ENCODE measurements around the genes POLR3B and RIC8B.

DNA sequence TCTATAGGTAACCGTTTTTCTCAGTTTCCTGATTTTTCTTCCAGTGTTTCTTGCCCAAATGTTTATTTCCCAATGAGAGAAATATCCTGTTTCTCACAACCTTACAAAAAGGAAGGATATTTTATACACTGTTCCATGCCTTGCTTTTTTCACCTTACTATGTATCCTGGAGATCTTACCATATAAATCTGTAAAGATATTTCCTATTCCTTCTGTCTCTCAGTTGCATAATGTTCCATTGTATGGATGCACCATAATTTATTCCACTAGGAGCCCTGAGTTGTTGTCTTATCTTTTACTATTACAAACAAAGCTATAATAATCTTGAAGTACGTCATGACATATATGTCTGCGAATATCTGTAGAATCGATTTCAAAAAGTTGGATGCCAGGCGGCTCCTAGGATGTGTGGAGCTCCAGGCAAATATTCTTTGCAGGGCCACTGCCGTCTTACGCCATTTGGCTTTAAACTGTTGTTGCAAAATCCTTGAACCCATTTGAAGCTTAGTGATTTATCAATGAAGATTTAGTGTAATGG is 163.2 kb downstream of the SLC41A2 start:
- PRO-cap = no peak

- PRO-cap = no peak
Measured at GRCh38 chr12:104896648-104897008, 61.5 kb downstream of the SLC41A2 start.

DNA sequence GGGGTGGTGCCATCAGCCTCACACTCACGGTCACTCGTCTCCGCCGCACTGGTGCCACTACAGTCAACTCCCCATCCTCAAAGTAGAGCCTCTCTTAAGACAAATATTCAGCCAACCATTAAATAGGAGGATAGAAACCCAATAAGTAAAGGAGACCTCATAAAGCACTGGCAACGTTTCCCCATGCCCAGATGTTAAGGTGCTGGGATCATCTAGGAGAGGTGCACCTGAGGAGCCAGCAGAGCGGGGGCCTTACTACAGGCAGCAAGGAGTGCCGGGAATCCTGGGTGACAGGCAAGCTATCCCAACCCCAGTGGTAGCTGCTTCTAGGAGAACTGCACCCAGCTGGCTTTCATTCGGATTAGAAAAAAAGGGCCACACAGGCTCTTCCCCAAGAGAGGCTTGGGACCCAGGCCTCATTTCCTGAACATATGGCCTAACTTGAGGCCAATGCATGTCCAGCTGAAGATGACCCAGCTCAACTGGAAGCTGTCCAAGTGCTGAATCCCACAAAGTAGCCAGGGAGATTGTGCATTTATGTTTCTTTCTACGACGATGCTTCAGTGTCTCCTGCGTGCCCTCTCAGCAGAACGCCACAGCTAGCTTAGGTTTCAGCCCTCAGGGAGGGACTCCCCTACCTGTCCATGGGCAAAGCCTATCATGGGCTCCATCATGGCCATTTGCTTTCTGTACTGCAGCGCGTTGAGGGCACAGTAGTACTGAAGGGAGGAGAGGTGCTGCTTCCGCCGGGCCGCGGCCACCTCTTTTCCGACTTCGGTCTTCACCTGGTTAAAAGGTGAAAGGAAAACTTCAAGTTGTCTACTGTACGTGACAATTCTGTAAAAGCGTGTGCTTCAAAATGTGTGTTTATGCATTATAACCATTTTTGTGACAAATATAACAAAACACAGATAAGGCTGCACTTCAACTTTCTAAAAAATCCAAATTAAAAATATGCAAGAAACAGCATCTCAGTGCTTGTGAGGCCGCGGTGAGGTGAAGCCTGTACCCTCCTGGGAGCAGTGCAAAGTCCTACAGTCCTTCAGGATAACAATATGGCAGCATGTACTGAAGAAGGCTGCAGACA is 29.2 kb downstream of the APPL2 start:
- PRO-cap = no peak

- PRO-cap = no peak
Measured at GRCh38 chr12:105321041-105321499, 9.4 kb upstream of the C12orf75 start.

DNA sequence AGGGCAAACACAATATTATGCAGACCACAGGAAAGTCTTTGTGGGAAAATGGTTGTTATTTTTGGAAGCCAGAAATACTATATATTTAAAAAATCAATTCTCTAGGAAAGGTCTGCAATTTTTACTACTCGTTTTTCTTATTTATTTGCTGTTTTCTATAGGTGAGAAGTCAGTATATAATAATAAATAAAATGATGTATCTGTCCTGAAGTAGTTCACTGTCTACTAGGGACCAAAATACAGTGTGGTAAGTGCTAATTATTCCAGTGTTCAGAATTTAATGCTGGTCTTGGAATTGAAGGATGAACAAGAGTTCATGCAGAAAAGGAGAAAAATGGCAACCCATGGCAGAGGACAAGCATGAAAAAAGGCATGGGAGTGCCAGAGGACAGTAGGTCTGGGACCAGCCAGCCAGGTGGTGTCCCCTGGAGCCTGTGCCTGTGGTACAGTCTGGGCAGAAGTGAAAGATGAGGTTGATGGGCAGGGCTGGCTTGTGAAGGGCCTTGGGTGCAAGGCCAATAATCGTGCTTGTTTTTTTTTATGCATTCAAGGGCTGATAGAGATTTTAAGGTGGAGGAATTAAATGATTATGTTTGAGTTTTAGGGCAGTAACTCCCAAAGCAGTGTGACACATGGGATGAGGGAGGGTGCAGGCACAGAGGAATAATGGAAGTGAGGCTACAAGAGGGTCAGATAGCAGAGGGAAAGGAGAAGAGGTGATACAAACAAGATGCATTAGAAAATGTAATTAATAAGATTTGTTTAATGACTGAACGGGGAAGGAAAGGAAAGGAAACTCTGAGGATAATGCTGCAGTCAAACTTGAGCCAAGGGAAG is 21.0 kb downstream of the C12orf75 start:
- PRO-cap = no peak

GRCh38 chr12:105443967-105444436 is 113.5 kb downstream of the C12orf75 start:
- PRO-cap = no peak

DNA sequence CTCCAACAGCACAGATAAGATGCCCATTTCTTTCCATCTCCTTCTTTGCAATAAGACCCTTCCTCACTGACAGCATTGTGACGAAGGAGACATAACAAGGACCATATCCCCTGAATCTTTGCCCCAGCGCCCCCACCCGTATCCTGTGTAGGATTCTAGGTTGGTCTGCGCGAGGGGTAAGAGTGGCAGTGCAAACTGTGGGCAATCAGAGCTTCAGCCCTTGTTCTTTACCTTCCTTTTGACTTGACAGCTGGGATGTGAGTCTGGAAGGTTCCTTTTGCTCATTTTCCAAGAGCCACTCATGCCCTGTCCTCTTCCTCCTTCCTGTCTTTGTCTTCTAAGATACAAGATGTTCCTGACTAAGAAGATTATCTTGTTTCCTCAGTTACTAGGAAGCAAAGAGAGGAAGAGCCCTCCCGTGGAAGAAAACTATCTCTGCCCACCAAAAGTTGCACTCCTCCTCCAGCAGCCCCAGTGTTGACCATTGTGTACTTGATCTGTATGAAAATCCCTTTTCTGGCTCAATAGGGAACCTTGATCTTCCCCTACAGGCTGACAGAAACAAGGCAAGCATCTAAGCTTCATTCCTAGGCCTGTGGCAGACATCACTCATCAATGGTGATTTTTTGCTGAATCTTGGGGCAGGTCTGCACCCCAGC is 137.9 kb downstream of the C12orf75 start:
- PRO-cap = no peak

DNA sequence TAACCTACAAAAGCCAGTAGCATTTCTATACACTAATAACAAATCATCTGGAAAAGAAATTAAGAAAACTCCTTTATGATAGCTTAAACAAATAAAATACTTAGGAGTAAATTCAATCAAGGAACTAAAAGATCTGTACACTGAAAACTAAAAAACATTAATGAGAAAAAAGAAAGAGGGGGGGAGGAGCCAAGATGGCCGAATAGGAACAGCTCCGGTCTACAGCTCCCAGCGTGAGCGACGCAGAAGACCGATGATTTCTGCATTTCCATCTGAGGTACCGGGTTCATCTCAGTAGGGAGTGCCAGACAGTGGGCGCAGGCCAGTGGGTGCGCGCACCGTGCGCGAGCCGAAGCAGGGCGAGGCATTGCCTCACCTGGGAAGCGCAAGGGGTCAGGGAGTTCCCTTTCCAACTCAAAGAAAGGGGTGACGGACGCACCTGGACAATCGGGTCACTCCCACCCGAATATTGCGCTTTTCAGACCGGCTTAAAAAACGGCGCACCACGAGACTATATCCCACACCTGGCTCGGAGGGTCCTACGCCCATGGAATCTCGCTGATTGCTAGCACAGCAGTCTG is 297.7 kb downstream of the C12orf75 start:
- PRO-cap = no peak

- PRO-cap = no peak
Measured at GRCh38 chr12:106121925-106122371, 16.8 kb downstream of the NUAK1 start.

- PRO-cap = no peak
Measured at GRCh38 chr12:106226757-106227227, 21.0 kb downstream of the CKAP4 start.

DNA sequence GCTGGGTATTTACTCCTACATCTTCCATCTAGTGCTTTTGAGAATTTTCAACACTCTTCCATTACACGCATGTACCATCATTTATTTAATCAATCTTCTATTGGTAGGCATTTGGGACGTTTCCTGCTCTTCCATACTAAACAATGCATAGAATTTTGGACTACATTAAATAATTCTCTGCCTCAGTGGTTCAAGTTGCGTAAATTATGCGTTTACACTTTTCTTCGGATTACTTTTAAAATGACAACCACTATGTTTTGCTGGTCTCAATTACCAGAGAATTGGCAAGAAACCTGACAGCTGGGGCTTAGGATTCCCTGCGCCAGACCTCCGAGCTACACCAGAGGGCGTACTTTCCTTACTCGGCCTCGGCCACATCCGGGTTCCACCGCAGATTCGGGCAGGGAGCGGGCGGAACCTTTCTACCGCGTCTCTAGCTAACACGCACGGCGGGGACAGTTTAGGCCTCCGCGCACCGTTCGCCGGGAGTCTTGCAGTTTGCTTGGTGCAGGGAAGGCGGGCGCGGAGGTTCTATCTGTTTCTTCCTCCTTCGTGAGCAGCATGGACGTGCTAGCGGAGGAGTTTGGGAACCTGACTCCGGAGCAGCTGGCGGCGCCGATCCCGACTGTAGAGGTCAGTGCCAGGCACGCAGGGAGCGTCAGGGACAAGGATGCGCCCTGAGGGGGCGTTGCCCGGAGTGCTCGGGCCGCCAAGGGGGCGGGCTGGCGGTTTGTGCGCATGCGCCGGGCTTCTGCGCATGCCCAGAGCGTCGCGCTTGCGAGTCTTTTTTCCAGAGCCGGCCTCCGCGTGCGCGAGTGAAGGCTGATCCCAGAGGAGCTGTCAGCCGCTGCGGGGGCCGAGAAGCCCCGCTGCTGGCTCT is at the start of gene POLR3B:
TSS of gene POLR3B (plus strand) at position 430 of the 880 bp plus-strand sequence.
- PRO-cap = unidirectional peak, plus-strand start at position 393 of the sequence; unidirectional peak, plus-strand start at position 487 of the sequence; bidirectional peak, plus-strand start at position 793 of the sequence, minus-strand start at position 639 of the sequence

DNA sequence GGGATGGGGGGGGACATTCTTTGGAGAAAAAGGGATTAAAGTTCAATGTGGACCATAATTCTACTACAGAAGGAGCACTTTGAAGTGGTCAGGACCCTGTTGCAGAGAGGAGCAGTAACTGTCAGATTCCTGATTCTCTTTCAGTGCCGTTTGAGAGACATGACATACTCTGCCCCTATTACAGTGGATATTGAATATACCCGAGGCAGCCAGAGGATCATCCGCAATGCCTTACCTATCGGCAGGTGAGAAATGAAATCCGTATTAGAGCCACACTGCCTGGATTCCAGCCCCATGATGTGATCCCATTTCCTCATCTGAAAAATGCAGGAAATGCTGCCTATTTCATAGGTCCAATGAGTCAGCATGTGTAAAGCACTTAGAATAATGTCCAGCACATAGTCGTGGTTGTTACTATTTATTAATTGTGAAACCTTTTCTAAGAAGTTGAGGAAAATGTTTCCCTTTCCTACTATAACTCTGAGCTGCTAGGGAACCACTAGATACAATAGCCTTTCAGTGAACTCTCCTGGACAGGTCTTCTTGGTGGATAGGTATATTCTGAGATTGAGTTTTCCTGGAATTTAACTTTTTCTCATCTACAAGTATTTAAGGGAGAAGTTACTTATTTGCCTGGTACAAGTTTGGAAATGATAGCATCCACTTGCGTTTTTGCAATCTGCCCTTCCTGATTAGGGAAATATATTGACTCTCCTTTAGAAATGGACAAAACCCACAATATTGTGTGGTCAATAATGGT is 12.1 kb downstream of the POLR3B start:
- PRO-cap = unidirectional peak, minus-strand start at position 319 of the sequence

DNA sequence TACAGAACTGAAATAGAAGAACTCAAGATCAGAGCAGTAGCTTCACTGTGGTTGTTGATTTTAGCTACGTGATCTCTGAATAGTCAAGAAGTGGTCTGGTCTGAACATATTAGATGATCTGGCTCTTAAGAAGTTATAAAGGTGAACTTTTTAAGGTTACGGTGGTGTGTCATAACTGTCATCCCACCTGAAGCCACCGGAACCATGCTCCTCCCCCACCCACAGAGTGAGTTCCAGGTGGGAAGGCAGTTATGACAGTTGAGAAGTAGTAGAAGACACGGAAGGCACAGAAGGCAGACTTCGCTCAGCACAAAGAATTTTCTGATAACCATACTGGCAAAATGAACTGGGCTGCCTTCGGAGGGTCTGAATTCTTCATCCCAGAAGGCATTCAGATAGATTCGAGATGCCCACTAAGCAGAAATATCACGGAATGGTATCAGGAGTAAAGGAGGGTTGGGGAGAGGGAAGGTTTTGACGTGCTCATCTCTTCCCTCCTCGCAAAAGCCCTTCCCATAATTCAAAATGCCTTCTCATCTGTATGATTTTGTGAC is 89.9 kb upstream of the RIC8B start:
- PRO-cap = no peak

- PRO-cap = no peak
Measured at GRCh38 chr12:106753370-106754311, 20.8 kb upstream of the RIC8B start.

DNA sequence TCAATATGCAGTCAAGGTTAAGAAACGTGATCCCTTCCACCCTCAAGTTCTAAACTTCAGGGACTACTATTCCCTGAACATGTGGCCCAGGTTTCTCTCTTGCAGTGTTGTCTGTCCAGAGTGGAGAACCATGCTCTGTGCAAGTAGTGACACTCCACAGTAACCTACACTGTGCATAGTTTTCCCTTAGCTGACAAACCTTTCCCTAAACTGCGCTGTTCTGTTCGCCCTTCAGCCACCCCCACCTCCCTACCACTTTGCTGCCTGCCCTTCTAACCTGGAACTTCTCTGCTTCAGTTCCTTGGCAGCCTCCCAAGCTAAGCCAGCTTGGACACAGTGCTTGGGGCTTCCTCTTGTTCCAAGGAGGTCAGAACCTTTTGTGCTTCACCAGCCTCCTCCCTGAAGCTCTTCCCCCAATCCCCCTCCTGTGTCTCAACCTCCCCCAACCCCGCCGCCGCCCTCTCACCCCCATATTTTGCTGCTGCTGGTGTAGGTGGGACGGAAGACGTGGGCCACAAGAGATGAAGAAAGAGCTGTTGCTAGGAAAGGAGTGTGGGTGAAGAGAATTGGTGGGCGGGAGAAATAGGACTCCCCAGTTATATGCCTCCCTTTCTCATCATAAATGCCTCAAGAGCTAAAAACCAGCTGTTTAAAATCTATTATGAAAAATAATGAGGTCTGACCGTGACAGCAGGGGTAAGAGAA is 8.1 kb upstream of the RIC8B start:
- PRO-cap = no peak

GRCh38 chr12:106767616-106768610 is 6.6 kb upstream of the RIC8B start:
- PRO-cap = no peak

- PRO-cap = bidirectional peak, plus-strand start at chr12:106774350, minus-strand start at chr12:106774111; bidirectional peak, plus-strand start at chr12:106774621, minus-strand start at chr12:106774535
Measured at GRCh38 chr12:106774197-106775180, at the start of gene RIC8B. Gene RIC8B (plus strand): TSS chr12:106774682.

- PRO-cap = no peak
Measured at GRCh38 chr12:106903401-106903927, 52.2 kb upstream of the TMEM263 start.

GRCh38 chr12:107110016-107110488 is 16.7 kb upstream of the CRY1 start:
- PRO-cap = no peak

DNA sequence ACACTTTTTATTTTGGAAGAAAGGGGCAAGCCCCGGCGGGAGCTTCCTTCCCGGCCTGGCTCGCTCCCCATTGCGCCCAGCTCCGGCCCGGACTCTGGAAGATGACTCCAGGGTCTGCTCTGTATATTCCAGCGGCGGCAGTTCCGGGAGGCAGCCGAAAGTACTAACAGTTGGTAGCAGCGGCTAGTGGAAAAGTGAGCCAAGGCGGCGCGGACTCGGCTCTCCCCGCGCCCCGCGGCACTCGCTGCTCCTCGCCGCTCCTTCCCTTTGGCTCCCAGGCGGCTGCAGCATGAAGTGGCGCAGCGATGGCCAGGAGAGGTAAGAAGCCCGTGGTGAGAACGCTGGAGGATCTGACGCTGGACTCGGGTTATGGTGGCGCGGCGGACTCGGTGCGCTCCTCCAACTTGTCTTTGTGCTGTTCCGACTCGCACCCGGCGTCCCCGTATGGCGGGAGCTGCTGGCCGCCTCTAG is 437 bp downstream of the ABTB3 start:
- PRO-cap = bidirectional peak, plus-strand start at position 140 of the sequence, minus-strand start at position 70 of the sequence